Measurements from ENCODE around the genes MAN2C1 and TSPAN3.

- PRO-cap = bidirectional peak, plus-strand start at chr15:75202172, minus-strand start at chr15:75202094; bidirectional peak, plus-strand start at chr15:75202445, minus-strand start at chr15:75202342
- RRBS, 2 experiments = 1 to 2% methylated on average over 34 of the region's 106 CpGs
Observed at GRCh38 chr15:75201981-75202974, 596 bp downstream of the C15orf39 start.

DNA sequence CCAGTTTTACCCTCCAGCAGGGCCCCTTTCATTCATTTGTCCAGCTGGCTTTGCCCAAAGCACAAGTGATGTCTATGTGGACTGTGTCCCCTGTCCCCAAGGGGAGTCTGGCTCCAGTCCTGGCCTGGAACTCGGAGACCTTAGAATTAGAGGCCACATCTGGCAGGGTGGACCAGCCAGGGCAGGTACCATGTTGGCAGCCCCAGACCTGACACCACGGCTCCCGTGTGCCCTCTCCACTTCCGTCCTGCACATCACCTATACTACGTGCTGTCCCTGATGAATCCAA is 15.2 kb downstream of the C15orf39 start:
- PRO-cap = no peak
- RRBS, 2 experiments = no CpG with 5 or more reads among the region's 5 CpGs

- PRO-cap = bidirectional peak, plus-strand start at chr15:75347996, minus-strand start at chr15:75347955
- RRBS, 2 experiments = 0% methylated on average over 2 of the region's 25 CpGs
Observed at GRCh38 chr15:75347760-75348085, 884 bp downstream of the NEIL1 start.

- PRO-cap = bidirectional peak, plus-strand start at chr15:75368442, minus-strand start at chr15:75368605
- RRBS, 2 experiments = 1 to 2% methylated on average over 30 of the region's 65 CpGs
Observed at GRCh38 chr15:75368239-75369099, at the start of gene MAN2C1. Gene MAN2C1, minus strand, starts transcription at chr15:75368607.

DNA sequence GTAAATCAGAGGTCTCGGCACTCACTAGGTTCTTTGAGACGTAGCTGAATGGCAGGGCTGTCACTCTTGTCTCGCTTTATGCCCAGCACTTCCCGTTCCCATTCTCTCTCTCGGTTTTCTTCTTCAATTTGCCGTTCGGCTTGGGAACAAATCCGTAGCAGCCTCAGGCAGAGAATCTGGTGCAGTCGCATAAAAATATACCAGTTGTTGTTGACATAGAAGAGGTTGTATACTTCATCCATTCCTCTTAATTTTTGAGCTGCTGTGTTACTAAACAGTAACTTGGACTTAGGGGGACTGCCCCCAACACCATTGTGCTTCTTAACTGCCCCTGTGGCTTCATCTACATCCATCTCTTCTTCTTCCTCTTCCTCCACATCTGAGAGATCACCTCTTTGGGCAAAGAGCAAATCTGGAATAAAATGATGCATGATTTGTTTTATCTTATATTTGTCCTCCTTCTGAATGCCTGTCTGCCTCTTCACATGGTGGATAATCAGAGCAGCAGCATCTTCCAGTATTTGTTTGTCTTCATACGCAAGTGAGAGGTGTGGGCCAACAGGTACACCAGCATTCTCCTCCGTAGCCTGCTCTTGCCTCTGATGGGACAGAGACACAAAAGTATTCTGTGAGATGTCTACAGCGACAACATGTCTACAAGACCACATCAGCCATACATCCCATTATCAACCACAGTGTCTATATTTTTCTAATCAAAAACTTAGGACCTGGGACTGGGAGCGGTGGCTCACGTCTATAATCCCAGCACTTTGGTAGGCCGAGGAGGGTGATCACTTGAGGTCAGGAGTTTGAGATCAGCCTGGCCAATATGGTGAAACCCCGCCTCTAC is 24.0 kb upstream of the MAN2C1 start:
- PRO-cap = no peak
- RRBS, 2 experiments = no CpG with 5 or more reads among the region's 16 CpGs

DNA sequence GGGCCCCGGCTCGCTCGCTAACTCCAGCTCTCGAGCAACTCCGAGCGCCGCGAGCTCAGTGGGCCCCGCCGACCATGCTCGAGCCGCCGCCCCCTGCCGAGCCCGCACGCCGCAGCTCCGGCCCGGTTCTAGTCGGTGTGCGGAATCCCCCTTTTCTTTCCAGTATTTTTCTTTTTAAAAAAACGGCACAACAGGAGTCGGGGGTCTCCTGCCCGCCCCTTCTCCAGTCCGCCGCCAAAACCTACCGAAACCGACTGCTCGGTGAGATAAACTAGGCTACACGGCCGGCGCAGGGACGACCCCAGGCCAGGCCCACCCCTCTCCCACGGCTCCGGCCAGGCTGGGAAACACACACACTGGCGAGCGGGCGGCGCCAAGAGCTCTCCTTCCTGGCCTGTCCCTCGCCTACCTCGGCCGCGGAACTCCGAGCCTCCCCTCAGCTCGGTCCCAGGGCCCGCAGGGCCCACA is 3.8 kb upstream of the SIN3A start:
- PRO-cap = no peak
- RRBS, 2 experiments = 1 to 2% methylated on average over 6 of the region's 46 CpGs

DNA sequence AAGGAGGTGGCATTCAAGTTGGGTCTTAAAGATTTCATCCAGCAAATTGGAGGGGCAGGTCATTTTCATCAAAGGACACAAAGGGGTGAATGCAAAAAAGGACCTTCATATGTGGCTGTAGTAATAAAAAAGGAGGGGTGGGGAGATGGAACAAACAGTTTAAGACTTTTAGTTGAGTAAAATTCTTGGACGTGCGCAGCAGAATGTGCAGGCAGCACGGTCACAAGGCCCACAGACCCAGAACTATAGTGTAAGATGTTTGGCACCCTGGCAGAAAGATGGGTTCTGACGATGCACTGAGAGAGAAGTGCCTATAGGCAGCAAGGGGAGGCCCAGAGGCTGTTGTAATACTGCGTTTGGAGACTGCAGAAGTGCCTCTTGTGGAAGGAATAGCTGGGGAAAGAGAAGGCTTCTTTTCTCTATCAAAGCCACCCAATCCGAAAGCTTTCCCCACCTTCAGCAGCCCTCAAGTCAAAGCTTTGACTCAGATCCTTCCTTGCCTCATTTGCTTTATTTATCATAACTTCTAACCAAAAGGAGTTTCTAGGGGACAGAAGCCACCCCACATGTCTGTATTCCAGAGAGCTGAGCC is 5.1 kb upstream of the SIN3A start:
- PRO-cap = no peak
- RRBS, 2 experiments = no CpG with 5 or more reads among the region's 6 CpGs

DNA sequence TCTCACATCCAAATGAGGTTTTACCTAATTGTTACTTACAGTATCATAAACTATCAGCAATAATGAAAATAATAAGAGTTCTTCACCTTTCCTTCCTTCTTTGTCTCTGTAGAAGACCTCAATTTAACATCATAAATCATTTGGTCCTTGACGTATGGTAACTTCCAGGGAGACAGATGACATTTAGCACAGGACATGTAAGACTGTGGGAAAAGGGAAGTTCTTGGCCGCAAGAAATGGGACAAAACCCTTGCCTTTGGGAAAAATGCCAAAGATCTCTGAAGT is 9.0 kb downstream of the PTPN9 start:
- PRO-cap = no peak
- RRBS, 2 experiments = no CpG with 5 or more reads among the region's 2 CpGs

DNA sequence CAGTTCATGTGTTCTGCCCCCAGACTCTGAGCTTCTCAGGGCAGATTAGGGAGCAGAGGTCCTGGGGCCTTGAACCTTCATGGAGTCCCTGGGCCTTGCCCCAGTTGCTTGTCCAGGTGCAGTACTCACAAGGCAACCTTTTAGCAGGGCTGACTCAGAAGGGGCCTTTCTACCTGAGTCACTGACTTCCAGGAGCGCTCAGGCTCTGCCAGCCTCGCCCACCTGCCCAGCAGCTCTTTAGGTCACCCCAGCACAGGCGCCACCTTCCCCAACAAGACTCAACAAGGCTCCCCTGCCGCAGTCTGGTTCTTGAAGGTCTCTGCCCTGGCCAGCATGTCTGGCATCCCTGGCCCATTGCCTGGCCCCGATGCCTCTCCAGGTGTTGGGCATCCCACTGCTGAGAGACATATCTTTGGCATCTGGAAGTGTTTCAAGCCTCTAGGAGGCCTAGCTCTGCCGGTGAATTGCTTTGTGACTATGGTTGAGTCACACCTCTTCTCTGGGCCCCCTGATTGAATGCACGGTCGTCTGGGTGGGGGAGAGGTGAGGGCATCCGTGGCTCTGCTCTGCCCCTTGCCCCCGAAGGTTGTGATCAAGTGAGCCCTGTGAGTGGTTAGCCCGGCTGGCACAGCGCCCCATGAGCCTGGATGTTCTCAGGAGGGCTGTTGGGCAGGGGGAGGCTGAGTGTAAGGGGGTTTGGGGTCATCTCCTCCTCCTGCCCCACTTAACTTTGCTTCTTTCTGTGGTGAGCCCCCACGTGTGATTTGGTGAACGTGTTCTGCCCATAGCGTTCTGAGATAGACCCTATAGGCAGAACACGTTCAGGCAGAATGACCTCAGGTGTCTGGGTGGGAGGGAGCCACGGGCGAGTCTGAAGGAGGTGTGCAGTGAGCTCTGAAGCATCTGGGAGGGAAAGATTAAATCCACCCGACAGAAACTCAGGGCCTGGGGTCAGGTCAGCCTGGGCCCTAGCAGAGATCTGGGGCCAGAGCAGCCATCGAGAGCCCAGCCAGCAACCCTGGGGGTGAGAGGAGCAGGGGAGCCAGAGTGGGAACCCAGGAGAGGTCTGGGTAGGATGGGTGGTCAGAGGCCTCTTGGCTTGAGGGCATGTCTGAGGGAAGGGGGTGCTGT is 21.8 kb downstream of the SNX33 start:
- PRO-cap = no peak
- RRBS, 2 experiments = no CpG with 5 or more reads among the region's 20 CpGs

GRCh38 chr15:75673982-75674553 is 26.4 kb downstream of the SNX33 start:
- PRO-cap = no peak
- RRBS, 2 experiments = no CpG with 5 or more reads among the region's 8 CpGs

- PRO-cap = no peak
- RRBS, 2 experiments = 75 to 90% methylated on average over 5 to 6 of the region's 12 CpGs
Observed at GRCh38 chr15:75696783-75697424, 15.7 kb downstream of the CSPG4 start.

GRCh38 chr15:75700225-75700866 is 12.3 kb downstream of the CSPG4 start:
- PRO-cap = no peak
- RRBS, 2 experiments = no CpG with 5 or more reads among the region's 13 CpGs

- PRO-cap = no peak
- RRBS, 2 experiments = no CpG with 5 or more reads among the region's 6 CpGs
Observed at GRCh38 chr15:75941466-75942680, 38.2 kb downstream of the FBXO22 start.

DNA sequence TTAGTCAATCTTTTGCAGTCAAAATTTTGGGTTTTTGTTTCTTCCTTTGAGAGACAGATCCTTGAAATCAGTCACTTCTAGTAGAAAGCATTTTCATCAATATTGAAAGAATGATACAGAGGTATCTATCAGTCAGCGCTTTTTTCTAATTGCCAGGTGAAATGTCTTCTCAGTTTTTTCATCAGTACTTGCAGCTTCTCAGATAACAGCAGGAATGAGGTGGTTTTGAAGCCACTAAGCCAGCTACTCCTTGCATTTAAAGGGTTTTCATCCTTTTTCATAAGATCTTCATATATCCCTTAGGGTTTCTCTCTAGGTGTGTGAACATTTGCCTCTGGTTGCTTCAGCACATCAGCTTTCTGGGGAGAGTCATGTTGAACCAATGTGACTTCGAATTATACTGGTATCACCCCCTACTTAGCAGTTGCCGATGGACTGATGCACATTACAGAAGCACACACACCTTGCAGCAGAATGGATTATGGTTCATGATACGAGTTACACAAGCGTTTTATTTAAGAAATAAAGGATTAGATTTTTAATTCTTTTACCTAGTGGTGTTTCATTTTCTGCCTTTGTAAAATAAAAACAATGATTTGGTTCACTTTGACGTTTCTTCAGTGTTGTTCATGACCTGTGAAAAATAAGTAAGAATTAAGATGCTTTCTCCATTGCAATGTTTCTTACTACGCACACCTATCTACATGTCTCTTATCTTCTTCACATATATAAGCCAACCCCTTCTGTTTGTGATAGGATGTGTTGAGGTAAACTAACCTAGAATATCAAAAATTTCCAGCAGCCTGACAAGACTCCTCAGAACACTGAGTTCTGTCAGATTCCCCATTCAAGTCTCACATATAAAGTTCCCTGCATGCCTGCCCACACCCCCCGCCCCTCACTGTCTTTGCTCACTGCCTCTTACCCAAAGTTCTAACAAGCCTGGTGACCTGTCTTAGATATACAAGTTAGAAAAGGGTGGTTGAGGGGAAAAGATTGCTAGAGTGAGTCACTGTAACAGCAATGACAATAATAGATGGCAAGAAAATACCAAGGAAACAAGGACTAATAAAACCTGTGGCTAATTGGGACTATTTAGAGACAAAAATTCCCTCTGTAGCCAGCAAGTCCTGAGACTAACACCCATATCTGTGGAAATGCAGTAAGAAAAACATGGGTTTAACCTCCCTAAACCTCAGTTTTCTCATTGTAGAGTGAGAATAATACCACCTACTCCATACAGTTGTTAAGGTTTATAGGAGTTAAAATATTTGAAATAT is 39.8 kb downstream of the FBXO22 start:
- PRO-cap = no peak
- RRBS, 2 experiments = no CpG with 5 or more reads among the region's 8 CpGs

- PRO-cap = no peak
- RRBS, 2 experiments = no CpG with 5 or more reads among the region's 11 CpGs
Observed at GRCh38 chr15:76161177-76161619, 101.4 kb downstream of the TMEM266 start.

- PRO-cap = no peak
- RRBS, 2 experiments = no CpG with 5 or more reads among the region's 6 CpGs
Observed at GRCh38 chr15:76753674-76754116, 151.4 kb downstream of the SCAPER start.

DNA sequence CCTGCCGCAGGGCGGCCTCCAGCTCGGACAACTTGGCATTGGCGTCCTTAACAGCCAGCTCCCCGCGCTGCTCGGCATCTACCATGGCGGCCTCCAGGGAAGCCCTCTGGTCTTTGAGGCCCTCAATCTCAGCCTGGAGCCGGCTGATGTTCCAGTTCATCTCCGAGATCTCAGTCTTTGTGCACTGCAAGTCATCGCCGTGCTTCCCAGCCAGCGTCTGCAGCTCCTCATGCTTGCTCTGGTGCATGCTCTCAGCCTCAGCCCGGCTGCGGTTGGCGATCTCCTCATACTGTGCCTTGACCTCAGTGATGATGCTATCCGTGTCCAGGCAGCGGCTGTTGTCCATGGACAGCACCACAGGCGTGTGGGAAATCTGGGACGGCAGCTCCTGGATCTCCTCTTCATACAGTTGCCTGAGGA is 15.6 kb upstream of the PSTPIP1 start:
- PRO-cap = no peak
- RRBS, 2 experiments = no CpG with 5 or more reads among the region's 20 CpGs

DNA sequence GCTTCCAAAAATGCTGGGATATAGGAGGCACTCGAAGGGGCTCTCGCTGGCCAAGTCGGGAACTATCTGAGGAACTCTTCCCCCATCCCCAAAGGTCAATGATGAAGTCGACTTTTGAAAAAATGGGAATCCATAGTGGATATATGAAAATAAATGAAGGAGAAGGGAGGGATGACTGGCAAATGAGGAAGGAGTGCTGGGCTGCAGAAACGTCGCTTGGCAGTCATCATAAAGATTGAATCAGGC is 28.5 kb downstream of the TSPAN3 start:
- PRO-cap = no peak
- RRBS, 2 experiments = no CpG with 5 or more reads among the region's 6 CpGs

DNA sequence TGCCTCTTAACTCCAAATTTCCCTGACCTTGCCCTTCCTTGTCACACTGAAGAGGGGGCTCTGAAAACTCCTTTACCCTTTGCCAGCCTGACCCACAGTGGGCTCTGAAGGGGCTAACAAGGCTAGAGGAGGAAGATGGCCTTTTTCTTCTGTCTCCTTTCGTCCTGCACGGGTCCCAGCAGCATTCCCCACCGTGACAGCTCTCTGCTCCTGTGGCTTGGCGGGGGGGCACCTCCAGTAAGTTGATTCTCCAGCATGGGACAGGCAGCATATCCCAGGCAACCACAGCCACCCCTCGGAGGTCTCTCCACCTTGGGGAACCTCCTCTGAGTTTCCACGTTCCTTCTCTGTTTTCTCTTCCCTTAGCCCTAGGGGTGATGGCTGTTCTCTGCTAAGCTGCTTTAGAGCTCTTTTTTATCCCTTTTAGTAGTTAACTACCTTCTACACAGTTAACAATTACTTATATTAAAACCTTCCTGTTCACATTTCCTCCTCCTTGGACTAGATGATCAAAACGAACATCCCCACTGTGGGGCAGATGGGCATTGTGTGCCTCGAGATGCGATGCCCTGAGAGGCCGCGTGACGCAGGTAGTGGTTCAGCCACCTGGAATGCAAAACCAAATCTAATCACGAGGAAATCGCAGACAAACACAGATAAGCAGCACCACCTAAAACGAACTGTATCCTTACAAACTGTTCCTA is 27.8 kb downstream of the TSPAN3 start:
- PRO-cap = no peak
- RRBS, 2 experiments = no CpG with 5 or more reads among the region's 15 CpGs

DNA sequence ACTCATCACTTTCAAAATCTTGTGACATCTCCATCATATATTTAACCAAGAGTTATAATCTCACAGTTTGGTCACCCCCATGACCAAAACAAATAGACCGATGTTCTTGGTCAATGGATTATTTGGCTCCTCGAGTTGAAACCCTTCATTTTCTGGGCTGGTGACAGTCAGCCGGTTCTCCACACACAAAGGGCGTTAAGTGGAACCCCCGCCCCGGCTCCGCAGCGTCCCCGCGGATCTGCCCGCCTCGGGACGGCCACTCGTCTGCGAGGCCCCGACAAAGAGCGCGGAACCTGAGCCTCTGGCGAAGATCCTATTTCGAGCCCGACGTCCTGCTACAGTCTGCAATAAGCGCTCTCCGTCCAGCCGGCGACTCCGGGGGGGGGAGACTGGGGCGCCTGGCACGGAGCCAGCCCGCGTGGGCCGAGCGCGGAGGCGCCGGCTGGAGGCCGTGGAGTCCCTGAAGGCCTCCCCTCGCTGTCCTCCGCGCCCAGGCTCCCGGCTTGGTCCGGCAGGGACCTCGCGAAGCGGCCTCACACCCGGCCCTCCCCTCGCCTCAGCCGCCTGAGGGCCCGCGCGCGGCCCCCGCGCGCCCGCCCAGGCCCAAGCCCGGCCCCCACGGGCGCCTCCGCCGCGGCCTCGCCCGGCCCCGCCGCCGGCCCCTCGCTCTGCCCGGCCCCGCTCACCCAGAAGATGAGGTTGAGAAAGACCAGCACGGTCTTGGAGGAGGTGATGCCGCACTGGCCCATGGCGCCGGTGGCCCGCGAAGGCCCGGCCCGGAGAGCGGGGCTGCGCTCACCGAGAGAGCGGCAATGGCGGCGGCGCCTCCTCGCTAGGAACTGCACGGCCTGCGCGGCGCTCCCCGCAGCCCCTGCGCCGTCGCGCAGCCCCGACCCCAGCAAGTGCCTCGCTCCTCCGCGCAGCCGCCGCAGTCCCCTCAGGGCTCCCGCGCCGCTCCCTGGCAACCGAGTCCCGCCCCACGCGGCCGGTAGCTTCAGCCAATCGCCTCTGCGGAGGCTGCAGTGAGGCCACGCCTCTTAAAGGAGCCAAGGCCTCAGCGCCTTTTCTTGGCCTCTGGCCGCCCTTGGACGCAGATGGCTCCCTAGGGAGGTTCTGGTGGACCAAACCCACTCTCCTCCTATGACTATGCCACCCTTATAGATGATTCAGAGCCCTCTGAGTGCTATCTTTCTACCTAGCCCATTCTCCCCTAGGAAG is at the start of gene TSPAN3:
Gene TSPAN3, minus strand, starts transcription at position 904 of the 1,218 bp plus-strand sequence.
- PRO-cap = bidirectional peak, plus-strand start at position 452 of the sequence, minus-strand start at position 268 of the sequence; bidirectional peak, plus-strand start at position 712 of the sequence, minus-strand start at position 903 of the sequence
- RRBS, 2 experiments = 1% methylated on average over 33 to 34 of the region's 115 CpGs